Metanephros (tissue), 2 donors: ENCODE measurements around the genes C4orf3 and FABP2.

DNA sequence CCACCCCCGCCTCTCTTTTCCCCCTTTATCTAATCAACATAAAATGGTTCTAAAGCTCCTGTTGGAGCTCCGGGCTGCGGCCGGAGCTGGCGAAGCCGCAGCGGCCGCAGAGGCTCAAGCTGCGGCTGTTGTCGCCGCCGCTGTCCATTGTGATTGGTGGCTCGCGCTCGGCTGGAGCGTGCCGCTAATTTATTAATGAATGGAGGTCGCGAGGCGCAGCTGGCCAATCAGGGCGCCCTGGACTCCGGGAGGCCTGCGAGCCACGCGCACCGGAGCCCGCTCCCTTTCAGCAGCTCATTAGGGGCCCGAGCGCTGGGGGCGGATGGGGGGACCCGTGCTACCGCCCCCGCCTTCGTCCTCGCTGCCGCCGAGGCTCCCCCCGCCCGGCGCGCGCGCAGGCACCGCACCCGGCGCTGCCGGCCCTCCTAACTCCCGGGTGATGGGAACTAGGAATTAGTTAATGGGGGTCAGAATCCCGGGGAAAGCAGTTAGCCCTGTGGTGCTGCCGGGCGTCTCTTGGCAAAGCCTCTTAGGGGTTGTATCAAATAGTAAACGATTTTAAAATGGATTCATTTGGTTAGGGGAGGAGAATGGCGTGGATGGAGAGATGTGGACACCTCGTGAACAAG is 546 bp upstream of the NEUROG2 start:
- RAMPAGE, long total RNA: no peak

- RAMPAGE, long total RNA: no peak
Measured at GRCh38 chr4:112645965-112646984, 9.3 kb downstream of the LARP7 start.

- RAMPAGE, long total RNA: no peak
Measured at GRCh38 chr4:112746768-112747457, 110.0 kb downstream of the LARP7 start.

DNA sequence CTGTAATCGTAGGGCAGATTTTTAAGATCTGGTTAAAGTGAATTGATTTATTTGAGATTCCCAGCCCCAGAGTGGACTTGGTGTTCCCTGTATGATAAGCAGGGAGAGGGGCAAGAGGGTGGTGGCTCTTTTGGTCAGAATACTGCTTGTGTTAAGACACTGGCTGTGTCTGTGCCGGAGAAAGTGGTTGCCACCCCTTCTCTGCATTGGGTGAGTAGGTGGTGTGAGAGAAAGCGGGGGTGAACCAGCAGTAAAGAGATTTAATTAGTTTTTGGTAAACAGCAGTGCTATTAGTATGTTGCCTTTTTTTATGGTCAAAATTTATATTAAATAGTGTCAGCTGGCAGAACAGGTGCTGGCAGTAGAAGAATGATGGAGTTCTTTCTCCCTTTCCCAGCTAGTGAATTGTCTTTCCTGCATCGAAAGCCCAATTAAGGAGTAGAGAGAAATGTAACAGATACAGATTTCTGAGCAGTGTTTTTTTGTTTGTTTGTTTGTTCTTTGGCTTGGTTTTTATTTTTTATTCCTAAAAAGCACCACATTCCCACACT is 181.6 kb downstream of the LARP7 start:
- RAMPAGE, long total RNA: no peak

GRCh38 chr4:113181674-113182055 is 132.2 kb downstream of the ANK2 start:
- RAMPAGE, long total RNA: no peak

GRCh38 chr4:113547365-113548138 is 214.0 kb downstream of the CAMK2D start:
- RAMPAGE, long total RNA: no peak

GRCh38 chr4:113762722-113762952 is 1.1 kb upstream of the CAMK2D start:
- RAMPAGE, long total RNA: no peak

DNA sequence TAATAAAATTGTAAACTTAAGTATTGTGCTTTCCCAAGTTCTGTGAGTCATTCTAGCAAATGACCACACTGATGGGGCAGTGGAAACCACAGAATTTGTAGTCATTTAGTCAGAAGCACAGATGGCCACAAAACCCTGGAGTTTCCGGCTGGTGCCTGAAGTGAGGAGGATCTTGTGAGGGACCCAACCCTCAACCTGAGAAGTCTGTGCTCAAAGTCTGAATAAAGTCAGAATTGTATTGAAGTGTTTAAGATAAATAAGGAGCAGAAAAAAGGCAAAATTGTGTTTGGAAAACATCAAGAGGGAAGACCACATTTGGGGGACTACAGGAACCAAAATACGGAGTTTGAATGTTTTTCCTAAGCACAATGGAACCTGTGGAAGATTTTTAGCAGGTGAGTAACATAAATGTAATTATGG is 239.9 kb upstream of the TRAM1L1 start:
- RAMPAGE, long total RNA: no peak

- RAMPAGE, long total RNA: no peak
Measured at GRCh38 chr4:117919950-117920372, 114.3 kb upstream of the NDST3 start.

GRCh38 chr4:118743892-118744241 is 58.7 kb downstream of the METTL14 start:
- RAMPAGE, long total RNA: no peak

- RAMPAGE, long total RNA: no peak
Measured at GRCh38 chr4:118816766-118817402, 19.0 kb downstream of the SEC24D start.

- RAMPAGE, long total RNA: no peak
Measured at GRCh38 chr4:118941484-118942170, 53.0 kb downstream of the SYNPO2 start.

DNA sequence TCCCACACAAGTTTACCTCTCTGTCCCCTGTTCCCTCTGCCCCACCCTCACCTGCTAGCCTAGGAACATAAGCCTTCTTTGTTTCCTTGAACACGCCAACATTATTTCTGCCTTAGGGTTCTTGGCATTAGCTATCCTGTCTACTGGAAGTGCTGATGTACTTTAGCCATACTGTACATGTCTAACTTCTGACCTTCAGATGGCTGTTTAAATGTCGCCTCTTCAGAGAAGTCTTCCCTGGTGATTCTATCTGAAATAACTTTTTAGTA is 28.3 kb upstream of the USP53 start:
- RAMPAGE, long total RNA: no peak

GRCh38 chr4:119300012-119301005 is at the start of gene C4orf3:
TSS of gene C4orf3 (minus strand) at chr4:119300645.
- RAMPAGE, long total RNA: start-site peak on the minus strand at chr4:119300543-119300689, 5,322 and 1,082 reads in 2 replicates

DNA sequence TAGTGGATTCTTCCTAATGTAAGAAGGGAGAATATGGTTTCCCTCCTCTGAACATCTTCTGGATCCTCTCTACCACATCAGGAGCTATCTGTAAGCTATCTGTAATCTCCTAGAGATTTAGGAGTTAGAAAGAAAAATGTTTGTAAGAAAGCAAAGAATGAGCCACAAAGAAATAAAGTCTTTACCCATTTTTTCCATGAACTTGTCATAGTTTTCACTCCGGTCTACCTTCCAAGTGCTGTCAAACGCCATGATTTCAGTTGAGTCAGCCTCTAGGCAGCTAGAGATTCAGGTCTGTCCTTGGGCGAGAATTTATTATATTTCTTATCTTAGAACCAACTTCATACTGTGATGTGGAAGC is at the start of gene FABP2:
FABP2 (minus strand) TSS at position 288 of the 361 bp plus-strand sequence.
- RAMPAGE, long total RNA: no peak

GRCh38 chr4:119954477-119954984 is 112.1 kb downstream of the MAD2L1 start:
- RAMPAGE, long total RNA: no peak

GRCh38 chr4:120255962-120256855 is 189.6 kb upstream of the MAD2L1 start:
- RAMPAGE, long total RNA: no peak

- RAMPAGE, long total RNA: no peak
Measured at GRCh38 chr4:120921403-120921629, 1.2 kb downstream of the PRDM5 start.

DNA sequence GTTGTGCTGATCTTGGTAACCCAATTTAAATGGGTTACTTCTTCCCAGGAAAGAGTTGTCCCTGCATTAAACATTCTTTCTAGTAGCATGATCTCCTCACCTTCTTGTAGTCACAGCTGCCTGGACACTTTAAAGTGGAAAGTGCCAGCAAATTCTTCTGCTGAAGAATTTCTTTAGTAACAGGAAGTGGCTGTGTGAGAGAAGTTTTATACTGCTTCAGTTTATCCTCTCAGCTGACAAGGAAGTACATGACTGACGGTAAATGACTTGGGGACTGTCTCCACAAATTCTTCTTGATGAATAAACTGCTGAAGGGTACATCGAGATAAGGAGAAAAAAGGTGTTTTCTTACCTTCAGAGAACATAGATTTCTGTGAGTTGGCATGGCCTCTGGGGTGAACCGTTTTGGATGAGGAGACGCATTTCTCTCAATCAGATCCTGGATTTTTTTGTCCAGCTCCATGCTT is 18.2 kb upstream of the TNIP3 start:
- RAMPAGE, long total RNA: no peak

DNA sequence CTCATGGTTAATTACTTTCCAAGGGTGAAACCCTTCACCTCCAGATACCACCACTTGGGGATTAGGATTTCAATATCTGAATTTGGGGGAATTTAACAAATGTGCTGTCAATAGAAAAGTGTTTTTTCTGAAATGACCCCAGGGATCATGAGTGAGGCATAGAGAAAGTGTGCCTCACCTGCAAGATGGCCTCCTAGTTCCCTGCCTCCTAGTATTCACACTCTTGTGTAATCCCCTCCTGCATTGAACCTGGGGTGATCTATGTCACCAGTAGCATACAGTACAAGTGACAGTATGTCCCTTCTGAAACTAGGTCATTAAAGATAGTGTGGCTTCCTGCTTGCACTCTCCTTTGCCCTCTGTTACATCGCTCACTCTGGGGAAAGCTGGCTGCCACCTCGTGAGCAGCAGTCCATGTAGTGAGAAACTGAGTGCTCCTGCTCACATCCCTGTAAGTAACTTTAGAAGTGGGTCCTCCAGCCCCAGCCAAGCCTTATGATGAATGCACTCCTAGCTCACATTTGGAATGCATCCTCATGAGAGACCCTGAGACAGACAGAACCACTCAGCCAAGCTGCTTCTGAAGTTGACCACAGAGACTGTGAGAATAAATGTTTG is 89.7 kb upstream of the TNIP3 start:
- RAMPAGE, long total RNA: no peak